Cardiac ventricle fibroblast (primary cell): ENCODE measurements around a stretch of chr20.

GRCh38 chr20:41557255-41557978 lies 60.8 kb downstream of the CHD6 start:
- RAMPAGE, long total RNA = no peak

DNA sequence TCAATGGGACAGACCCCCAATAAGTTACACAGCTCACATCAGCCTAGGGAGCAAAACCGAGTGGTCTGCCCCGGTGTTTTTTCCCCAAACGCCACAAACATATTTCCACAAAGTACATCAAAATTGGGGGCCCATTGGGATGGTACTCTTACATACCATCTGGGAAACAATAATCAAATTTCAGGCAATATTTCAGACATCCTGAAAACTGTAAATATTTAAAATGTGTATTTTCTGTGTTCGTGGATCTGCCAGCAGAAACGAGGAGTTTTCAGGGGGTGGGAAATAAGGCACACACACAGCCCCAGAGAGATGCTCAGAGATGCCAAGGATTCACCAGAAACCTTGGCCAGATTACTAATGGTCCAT lies 1.3 kb downstream of the CHD6 start:
- RAMPAGE, long total RNA = no peak

DNA sequence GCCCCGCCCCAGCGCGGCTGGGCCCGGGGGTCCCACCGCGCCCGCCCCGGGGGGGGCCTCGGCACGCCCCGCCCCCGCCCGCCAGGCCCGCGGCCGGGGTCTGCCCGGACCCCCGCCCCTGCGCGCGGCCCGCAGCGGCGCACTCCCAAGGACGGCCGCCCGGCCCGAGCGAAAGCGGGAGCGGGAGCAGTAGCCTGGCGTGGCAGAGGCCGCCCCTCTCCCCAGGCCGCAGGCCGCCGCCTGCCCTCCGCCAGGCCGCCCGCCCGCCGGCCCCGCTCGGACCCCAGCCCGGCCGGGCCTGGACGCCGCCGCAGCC lies 319 bp downstream of the CHD6 start:
- RAMPAGE, long total RNA = no peak

GRCh38 chr20:41670016-41670502 lies 51.9 kb upstream of the CHD6 start:
- RAMPAGE, long total RNA = no peak

- RAMPAGE, long total RNA = no peak
Measured at GRCh38 chr20:43462374-43463029, 4.8 kb downstream of the SRSF6 start.

GRCh38 chr20:43863936-43864397 lies 50.7 kb upstream of the TOX2 start:
- RAMPAGE, long total RNA = no peak

DNA sequence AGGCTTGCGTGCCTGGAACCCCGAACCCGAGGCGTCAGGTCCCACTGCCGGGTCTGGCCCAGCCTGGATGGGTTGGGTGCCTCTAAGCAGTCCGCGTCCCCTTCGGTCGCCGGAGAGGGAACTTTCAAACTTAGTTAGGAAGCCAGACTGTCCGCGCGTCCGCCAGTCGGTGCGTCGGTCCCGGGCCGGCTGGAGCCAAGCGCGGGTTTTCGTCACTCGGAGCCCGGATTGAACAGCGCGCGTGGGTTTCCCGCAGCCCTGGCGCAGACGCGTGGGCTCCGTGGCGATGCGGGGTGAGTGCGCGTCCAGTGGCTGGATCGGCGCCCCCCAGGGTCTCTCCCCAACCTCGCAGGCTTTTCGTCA lies 1.2 kb downstream of the TOX2 start:
- RAMPAGE, long total RNA = no peak

DNA sequence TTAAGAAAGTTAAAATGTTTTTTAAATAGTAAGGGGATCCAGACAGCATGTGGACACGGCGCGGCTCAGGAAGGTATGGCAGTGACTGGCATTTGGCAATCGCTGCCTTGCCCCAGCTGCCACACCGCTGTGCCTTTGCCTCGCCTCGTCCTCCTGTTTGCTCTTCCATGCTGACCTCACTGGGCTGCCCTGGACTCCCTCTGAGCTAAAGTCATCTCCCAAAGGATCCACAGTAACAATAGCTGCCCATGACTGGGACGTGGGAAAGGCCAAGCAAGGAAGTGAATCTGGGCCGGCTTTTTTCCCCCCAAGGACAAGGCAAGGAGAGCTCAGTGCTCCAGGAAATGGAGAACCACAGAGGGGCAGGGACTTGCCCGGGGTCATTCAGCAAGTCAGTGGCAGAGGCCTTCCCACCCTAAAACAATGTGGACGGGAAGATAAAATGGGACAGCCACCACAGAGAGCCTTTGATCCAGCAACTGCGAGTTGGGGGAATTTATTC lies 48.1 kb downstream of the JPH2 start:
- RAMPAGE, long total RNA = no peak

DNA sequence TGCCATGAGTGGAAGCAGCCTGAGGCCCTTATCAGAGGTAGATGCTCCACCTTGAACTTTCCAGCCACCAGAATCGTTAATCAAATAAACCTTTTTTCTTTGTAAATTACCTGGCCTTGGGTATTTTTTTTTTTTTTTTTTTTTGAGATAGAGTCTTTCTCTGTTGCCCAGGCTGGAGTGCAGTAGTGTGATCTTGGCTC lies 18.0 kb downstream of the JPH2 start:
- RAMPAGE, long total RNA = no peak

GRCh38 chr20:44182207-44182686 lies 4.7 kb downstream of the JPH2 start:
- RAMPAGE, long total RNA = no peak

DNA sequence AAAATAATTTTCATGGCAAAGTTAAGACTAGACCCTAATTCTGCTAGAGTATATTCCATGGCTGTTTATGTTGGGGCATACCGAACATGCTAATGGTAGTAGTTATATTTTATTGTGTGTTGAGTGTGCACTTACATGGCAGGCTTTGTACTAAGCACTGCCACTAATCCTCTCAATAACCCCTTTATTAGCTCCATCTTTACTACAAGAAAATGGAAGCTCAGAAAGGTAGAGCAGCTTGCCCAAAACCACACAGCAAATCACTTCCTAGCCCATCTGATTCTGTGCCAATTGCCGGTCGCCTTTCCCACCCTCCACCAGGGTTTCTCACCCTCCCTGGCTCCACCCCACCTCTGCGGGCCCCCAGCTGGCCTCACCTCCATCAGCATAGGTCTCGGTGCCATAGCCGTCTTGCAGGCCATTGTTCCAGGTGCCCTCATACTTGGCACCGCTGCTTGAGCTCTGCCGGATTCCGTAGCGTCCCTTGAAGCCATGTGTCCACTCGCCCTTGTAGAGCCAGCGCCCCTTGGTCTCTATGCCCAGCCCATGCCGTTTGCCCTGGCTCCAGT lies 954 bp downstream of the JPH2 start:
- RAMPAGE, long total RNA = no peak

DNA sequence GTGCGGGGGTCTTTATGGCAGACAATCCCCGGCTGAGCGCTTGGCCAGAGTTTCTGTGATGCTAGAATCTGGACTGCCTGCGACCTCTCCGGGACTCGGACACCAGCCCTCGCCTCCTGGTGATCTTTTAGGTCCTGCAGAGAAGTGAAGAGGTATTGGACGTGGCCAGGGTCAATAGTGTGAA lies 526 bp upstream of the OSER1 start:
- RAMPAGE, long total RNA = no peak

GRCh38 chr20:44436348-44437035 lies 39.2 kb upstream of the TTPAL start:
- RAMPAGE, long total RNA = no peak

DNA sequence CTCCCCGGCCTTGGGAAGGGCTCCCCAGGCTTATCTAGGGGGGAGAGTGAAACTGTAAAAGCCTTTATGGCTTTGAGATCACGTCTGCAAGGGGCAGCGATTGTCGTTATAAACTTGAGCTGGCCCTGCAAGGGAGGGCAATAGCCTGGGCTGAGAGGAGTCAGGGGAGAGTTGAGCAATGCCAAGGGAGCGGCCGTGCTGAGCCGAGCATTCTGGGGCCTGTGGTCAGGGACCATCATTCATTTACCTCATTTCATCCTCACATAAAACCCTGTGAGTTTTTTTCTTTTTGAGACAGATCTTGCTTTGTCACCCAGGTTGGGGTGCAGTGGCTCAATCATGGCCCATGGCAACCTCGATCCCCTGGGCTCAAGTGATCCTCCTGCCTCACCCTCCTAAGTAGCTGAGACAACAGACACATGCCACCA lies 32.9 kb upstream of the TTPAL start:
- RAMPAGE, long total RNA = no peak

- RAMPAGE, long total RNA = no peak
Measured at GRCh38 chr20:44471281-44471987, 4.2 kb upstream of the TTPAL start.

GRCh38 chr20:44494887-44495937 lies 19.5 kb downstream of the TTPAL start:
- RAMPAGE, long total RNA = no peak

DNA sequence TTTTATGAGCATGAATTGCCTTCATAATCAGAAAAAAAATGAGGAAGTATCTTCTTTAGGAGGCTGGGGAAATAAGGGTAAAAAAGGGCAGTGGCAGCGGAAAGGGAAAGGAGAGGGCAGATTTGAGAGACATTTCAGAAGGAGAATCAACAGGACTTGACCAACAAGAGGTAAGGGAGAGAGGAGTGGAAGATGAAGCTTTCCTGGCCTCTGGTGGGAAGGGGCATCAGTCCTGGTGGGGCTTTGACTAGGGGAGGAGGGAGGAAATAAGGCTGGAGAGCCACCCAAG lies 14.4 kb upstream of the SERINC3 start:
- RAMPAGE, long total RNA = no peak

DNA sequence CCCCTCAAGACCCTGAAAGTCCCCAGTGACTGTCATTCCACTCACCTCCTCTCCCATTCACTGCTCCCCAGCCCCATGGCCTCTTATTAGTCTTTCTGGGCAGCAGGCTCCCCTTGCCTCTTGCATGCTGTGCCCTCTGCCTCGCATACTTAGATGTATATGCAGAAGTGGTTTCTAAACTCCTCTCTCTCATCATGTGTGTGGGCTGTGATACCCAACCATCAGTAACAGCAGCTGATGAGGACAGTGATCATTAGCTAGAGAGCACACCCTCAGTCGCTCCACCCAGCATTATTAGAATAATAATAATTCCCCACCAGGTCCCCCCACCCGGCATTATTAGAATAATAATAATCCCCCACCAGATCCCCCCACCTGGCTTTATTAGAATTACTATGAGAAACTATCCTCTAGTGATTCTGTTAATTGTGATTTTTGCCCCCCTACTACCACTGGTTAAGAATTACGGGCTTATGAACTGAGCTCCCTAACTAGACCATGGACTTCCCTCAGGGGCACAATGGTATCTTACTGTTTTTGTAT lies 14.6 kb downstream of the PKIG start:
- RAMPAGE, long total RNA = no peak

- RAMPAGE, long total RNA = no peak
Measured at GRCh38 chr20:44616592-44617153, 34.3 kb downstream of the PKIG start.

DNA sequence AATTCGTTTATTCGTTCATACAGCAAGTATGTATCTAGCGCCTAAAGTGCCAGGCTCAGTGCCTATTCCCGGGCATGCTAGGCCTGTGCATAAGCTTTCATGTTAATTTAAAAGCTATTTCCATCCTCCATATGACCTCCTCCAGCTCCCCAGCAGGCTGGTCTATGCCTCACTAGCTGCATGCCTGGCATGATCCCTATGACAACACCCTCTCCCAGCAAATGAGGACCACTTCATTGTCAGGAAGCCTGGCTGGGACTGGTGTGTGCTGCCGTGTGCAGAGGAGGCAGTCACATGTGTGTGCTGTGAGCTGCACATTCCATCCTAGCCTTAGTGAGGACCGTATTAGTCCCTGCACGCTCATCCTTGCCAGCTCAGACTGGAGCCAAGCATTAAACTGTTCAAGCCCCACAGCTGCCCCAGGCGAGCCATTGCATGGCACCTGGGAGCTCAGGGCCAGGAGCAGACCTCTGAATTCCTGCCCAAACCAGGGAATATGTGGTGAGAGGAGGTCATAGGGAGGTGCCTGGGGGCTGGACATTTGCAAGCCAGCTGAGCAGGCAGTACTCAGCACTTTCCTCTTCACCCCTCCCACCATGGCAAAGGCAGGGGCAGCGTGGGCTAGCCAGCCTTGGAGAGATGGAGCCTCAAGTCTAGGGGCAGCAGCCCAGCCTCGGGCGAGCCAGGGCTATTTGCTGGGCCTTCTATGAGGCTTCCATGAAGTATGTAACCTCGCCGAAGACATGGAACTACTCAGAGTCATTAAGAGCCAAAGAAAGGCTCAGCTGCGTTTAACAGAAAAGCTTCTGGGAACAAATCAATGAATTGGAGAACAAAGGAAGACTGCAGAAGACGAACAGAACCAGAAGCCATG lies 8.7 kb upstream of the CCN5 start:
- RAMPAGE, long total RNA = no peak